Temporal lobe (tissue), 2 donors: ENCODE measurements around a stretch of chr4.

DNA sequence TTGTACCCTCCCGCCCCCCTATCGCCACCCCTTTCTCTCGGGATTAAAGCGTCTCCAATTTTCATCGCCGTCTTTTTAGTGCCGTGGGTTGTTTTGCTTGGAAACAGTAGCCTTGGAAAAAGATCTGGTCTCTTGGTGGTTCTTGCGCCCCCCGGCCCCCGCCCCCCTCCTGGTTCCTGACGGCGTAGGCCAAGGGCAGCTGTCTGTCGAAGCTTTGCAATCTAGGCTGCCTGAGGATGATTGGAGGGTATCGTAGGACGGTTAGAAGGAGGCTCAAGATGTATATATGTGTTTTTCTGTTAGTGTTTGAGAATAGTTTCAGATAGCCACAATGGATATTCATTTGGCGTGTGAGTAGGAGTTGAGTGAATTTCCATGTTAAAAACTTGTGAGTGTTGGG, 1.1 kb downstream of the RBPJ start:
- RAMPAGE, long total RNA = no peak

DNA sequence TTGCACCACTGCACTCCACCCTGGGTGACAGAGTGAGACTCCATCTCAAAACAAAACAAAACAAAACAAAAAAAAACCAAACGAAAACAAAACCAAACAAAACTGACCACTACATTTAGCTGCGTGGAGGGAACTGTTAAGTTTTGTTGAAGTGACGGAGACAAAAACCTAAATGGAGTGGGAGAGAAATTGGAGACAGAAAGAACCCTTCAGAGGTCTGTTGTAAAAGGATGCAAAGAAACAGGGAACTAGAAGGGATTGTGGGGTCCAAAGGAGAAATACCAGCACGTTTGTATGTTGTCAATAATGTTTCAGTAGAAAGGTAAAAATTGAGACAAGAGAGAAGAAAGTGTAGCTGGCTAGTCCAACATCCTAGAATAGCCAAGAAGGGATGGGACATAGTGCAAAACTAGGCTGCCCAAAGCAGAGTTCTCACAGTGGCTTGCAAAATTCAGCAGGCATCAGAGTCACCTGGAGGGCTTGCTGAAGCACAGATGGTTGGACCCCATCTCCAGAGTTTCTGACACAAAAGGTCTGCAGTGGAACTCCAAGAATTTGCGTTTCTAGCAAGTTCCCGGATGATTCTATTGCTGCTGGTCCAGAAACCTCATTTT, 20.9 kb downstream of the RBPJ start:
- RAMPAGE, long total RNA = no peak

DNA sequence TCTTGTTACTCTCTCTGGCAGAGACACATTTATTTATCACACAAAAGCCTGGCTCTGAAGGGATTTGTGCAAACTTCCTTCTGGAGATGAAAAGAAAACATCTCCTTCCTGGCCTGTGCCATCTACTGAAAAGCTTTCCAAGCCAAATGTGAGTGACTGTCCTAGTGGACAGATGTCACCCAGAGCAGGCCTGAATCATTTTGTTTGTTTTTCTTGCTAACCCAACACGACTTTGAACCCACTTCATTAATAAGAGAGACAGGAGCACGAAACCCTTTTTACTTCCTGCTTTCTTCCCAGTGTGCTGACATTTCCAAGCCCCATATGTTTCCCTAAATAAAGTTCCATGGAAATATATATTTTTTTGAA, 38.5 kb upstream of the STIM2 start:
- RAMPAGE, long total RNA = no peak

- RAMPAGE, long total RNA = no peak
These were observed 163.9 kb downstream of the STIM2 start for GRCh38 chr4:27024408-27025137.

- RAMPAGE, long total RNA = no peak
These were observed 899.5 kb downstream of the STIM2 start for GRCh38 chr4:27760147-27760628.

- RAMPAGE, long total RNA = no peak
These were observed 765.3 kb downstream of the ARAP2 start for GRCh38 chr4:35478965-35479491.

GRCh38 chr4:36142695-36143288, 101.5 kb downstream of the ARAP2 start:
- RAMPAGE, long total RNA = no peak

DNA sequence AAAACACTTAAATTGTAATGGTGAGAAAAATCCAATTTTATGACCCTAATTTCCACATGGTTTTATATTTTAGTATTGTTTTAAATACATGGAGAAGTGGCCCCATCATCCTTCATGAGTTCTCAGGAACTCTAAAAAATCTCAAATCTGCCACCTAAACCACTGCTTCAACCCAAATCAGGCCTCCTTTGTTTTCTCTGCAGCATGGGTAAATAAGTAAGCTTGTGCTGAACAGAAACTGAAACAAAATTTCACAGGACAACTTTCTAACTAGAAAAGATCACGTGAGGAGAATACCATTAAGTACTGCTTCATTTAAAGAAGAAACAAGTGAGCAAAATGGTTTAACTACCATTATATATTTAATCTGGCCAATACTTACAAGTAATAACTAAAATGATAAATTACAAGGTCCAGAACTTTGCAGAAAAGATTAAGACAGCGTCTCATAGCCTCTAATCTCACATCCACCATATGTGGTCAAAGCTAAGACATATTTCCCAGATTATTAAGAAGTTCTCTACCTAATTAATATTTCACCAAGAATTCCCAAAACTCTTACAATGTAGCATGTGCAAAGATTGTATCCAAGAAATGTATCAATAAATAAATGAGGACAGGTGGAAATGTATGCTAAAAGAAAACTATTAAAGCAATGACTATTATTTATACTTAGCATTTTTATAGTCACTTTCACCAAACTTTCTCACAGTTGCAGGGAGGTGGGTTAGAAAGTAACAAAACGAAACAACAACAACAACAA, 2.4 kb downstream of the ARAP2 start:
- RAMPAGE, long total RNA = no peak

- RAMPAGE, long total RNA = no peak
These were observed 4.8 kb downstream of the DTHD1 start for GRCh38 chr4:36286037-36286714.

DNA sequence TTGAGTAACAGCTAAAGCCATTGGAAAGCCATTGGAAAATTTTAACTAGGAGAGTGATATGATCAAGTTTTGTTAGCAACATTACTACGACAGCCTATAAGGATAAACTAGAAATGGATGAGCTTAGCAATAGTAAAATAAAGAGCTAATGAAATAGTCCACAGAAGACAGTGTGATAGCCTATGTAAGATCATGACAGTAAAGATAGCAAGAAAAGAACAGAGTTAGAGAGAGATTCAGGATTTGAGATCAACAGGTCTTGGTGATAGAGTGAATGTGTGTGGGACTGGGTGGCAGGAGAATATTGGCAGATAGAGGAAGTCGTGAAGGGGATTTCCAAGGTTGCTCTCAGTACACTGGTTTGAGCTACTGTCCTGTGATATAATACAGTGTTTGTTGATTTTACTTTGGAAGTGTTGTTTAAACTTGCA, 44.0 kb downstream of the DTHD1 start:
- RAMPAGE, long total RNA = no peak

GRCh38 chr4:37595770-37596112, 90.4 kb downstream of the RELL1 start:
- RAMPAGE, long total RNA = no peak

DNA sequence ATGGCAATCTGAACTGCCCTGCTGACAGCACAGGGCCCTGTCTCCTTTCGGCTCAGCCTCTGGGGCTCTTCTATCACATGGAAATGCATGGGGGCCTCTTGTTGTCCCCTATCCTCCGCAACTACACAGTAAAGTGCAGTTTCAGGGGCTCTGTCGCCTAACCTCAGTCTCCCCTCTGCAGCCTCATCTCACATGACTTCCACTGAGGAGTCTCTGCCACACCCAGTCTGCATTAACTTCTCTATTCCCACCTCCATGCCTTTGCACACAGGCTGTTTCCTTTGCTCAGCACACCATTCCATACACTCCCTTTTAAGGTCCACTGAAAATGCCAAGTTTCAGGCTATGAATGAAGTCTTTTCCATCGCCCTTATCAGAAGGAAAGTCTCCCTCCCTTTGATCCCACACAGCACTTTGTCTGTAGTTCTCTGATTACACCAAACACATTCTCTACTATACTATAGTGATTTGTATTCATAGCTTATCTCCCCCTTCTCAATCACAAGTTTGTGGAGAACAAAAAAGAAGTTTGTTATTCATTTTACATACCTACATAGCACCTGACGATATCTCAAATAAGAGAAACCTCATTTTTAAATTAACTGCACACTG, 12.4 kb downstream of the RELL1 start:
- RAMPAGE, long total RNA = no peak

GRCh38 chr4:37675794-37676401, 10.3 kb downstream of the RELL1 start:
- RAMPAGE, long total RNA = no peak

- RAMPAGE, long total RNA = no peak
These were observed 9.4 kb downstream of the RELL1 start for GRCh38 chr4:37676646-37677334.

DNA sequence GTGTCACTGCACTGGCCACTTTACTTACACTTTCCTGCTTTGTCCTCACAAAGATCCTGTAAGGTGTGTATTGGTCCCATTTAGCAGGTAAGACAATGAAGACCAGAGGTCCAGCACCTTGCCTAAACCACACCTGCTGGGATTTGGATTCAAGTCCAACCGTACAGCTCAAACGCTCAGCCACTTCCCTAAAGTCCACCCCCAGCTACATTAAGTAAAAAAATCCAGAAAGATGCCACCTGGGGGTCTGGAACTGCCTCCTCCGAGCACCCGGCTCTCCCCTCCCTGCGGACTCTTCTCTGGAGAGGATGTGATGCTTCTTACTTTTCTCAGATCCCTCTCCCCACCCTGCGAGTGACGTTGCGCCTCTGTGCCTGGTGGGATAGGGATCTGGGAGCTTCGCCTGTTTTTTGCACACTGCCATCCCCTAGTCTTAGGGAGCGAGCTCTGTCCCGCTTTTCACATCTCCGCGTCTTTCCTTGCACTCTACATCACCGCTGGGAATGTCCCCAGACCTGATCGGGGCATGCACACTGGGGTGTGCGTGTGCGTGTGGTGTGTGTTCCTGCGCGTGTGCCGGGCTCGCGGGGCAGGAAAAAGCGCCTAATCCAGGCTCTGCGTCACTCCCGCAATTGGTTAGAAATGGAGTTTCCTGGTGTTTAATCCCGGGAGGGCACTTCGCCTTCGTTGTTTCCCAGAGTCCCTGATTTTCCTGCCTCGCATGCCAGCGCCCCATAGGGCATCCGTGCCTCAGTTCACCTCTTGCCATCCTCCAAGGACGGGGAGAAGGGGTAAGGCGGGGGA, 1.1 kb upstream of the TBC1D1 start:
- RAMPAGE, long total RNA = no peak

DNA sequence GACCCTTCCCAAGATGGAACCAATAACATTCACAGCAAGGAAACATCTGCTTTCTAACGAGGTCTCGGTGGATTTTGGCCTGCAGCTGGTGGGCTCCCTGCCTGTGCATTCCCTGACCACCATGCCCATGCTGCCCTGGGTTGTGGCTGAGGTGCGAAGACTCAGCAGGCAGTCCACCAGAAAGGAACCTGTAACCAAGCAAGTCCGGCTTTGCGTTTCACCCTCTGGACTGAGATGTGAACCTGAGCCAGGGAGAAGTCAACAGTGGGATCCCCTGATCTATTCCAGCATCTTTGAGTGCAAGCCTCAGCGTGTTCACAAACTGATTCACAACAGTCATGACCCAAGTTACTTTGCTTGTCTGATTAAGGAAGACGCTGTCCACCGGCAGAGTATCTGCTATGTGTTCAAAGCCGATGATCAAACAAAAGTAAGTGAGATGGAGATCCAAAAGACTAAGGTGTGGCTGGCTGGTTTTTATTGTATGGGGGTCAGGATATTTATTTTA, 11.3 kb downstream of the TBC1D1 start:
- RAMPAGE, long total RNA = no peak

DNA sequence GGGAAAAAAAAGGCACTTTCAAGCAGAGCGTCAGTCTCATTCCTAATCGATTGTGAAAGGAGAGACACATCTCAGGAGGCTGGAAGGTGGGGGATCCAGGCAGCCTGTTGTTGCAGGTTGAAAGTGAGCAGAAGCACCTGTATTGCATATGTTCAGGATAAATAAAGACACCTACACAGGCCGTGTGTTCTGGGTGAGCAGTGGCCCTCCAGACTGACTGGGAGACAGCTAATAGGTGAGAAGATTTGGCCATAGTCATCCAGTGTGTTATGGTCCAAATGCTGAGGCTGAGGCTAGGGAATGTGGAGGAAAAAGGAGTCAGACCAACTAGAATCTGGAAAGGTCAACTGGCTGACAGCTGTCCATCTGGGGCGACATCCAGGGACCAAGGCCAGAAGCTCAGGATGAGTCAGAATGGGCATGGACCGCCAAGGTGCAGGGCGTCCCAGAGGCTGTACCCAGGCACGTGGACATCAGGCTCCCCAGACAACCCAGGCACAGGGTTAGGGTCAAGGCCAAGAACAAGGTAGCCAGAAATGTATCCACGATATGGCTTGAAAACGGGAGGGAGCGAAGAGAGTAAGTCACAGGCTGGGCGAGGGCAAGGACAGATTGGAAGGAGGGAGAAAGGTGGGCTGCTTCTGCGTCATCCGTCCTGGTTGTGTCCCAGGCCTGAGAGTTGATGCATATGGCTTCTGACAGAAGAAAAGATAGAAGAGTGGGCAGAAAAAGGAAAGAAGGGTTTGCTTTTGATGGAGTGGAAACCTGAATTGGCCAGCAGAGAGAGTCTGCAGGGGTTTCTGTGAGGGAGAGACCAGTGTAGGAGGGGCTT, 26.1 kb upstream of the PTTG2 start:
- RAMPAGE, long total RNA = no peak

- RAMPAGE, long total RNA = no peak
These were observed 29.7 kb downstream of the PTTG2 start for GRCh38 chr4:37989703-37990460.

DNA sequence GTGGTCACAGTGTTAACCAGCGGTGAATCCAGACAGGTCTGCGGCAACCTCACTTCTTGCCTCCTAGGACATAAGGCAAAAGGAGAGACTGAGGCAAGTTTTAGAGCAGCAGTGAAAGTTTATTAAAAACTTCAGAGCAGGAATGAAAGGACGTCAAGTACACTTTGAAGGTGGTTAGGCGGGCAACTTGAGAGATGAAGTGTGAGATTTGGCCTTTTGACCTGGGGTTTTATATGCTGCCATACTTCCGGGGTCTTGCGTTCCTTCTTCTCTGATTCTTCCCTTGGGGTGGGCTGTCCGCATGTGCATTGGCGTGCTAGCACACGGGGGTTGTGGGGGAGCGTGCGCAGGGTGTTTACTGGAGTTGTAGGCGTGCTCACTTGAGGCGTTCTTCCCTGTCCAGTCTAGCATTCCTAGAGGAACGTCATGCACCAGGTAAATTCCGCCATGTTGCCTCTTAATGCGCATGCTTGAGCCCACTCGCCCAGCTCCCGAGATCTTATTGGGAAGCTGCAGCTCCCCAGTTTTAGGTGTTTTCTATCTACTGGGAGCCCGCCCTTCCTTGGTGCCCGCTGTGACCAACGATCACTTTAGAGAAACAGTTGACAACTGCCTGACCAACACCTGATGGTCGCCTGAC, 94.5 kb downstream of the PTTG2 start:
- RAMPAGE, long total RNA = no peak

- RAMPAGE, long total RNA = no peak
These were observed 102.5 kb downstream of the PTTG2 start for GRCh38 chr4:38062532-38063251.